Right lobe of liver (tissue), 4 donors: ENCODE results near the genes EXOSC1 and UBTD1.

- PRO-cap, 4 experiments, result no peak in any of the 4 experiments
- RAMPAGE, long total RNA, 2 experiments, result no peak in any of the 2 experiments
These were observed 13.7 kb downstream of the CCNJ start for GRCh38 chr10:96056892-96057612.

DNA sequence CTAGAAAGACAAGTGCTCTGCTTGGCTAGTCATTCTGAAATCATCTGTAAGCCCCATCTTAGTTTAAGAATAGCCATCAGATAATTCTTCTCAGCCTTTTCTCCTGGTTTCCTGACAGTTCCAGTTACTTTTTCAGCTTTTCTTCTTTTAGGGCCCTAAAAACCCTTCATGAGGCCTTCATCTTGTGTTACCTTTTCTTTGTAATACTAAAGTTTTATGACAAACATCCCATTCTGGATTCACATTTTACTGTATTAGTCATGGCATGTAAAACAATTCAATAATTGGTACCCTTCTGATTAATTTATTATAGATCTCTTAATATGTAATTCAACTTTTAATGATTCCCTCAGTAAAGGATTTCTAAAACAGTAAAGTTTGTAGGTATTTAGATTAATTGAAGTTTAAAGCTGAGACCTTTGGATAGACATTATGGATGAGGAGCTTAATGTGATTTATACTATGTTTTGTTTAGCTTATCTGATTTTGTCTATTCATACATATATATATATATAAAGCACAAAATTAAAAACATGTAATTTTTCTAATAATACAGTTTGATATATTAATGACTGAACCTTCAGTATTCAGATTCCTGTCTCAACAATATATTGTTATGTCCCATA, 24.6 kb downstream of the ZNF518A start:
- PRO-cap, 4 experiments, result no peak in any of the 4 experiments
- RAMPAGE, long total RNA, 2 experiments, result no peak in any of the 2 experiments

GRCh38 chr10:96521602-96522480, 8.1 kb upstream of the TLL2 start:
- PRO-cap, 4 experiments, result no peak in any of the 4 experiments
- RAMPAGE, long total RNA, 2 experiments, result no peak in any of the 2 experiments

DNA sequence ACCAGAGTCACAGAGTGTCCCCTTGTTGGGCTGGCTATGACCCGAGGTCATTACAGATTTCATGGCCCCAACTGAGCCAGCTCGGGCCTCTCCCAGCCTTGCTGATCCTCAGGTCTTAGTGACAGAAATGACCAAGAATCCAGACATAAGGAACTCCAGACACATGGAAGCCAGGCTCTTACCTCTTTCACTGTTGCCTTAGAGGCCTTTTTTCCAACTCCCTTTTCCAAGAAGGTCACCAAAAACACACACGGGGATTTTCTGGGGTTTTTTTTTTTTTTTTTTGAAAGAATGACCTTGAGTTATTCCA, 44.0 kb downstream of the PIK3AP1 start:
- PRO-cap, 4 experiments, result peak in 2 of 4 experiments; most common minus-strand start position 200 of the sequence (in 2)
- RAMPAGE, long total RNA, 2 experiments, result no peak in any of the 2 experiments

- PRO-cap, 4 experiments, result peak in 1 of 4 experiments; most common minus-strand start chr10:96721417 (in 1)
- RAMPAGE, long total RNA, 2 experiments, result no peak in any of the 2 experiments
These were observed 998 bp upstream of the PIK3AP1 start for GRCh38 chr10:96721309-96721715.

GRCh38 chr10:96906968-96907706, 75.0 kb downstream of the LCOR start:
- PRO-cap, 4 experiments, result no peak in any of the 4 experiments
- RAMPAGE, long total RNA, 2 experiments, result no peak in any of the 2 experiments

DNA sequence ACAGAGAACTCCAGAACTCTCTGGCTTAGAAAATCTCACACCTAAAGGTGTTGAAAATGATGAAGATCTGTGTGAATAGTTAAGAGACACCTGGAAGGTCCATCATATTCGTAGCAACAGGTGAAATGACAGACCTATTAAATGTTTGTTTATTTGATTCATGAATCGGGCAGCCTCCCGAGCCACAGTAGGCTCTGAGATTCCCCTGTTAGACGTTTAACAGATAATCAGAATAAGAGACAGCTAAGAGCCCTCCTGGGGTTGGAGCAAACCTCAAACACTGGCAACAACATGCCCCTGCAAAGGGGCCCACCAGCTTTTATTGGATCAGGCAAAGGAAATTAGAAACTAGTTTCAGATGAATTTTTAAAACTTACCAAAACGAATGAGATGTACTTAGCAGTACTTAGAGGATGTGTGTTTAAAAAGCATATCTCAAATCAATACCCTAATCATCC, 103.8 kb downstream of the LCOR start:
- PRO-cap, 4 experiments, result no peak in any of the 4 experiments
- RAMPAGE, long total RNA, 2 experiments, result no peak in any of the 2 experiments

DNA sequence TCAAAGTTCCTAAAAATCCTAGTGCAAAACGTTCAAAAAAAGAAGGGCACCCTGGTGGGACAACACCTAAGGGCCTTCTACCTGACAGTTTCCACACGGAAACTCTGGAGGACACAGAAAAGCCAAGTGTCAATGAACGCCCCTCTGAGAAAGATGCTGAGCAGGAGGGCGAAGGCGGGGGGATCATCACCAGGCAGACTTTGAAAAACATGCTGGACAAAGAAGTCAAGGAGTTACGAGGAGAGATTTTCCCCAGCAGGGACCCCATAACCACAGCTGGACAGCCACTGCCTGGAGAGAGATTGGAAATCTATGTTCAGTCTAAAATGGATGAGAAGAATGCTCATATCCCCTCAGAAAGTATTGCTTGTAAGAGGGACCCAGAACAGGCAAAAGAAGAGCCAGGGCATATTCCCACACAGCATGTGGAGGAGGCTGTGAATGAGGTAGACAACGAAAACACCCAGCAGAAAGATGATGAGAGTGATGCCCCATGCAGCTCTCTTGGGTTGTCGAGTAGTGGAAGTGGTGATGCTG, 151.0 kb downstream of the LCOR start:
- PRO-cap, 4 experiments, result no peak in any of the 4 experiments
- RAMPAGE, long total RNA, 2 experiments, result no peak in any of the 2 experiments

DNA sequence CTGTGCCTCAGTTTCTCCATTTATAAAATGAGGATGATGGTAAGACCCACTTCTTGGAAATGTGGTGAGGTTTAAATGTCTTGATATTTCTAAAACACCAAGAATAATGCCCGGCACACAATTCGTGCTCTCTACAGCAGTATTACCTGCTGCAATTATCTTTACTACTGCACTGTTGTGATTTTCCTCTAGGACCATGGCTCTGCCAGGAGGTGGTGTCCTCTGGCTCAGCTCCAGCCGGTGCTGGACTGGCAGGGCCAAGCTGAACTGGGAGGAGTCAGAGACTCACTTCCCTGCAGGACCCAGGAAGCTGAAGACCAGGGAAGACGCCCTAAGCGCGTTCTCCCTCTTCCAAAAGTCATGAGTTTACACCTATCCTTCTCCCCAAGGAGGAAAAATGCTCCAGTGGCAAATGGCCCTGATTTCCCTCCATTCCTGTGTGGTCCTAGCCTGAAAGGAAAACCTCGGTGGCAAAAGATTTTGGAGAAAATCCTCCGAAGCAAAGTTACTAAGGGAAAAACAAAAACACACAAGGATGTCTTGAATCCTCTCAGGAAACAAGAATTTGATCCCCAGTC, 15.4 kb downstream of the SLIT1 start:
- PRO-cap, 4 experiments, result no peak in any of the 4 experiments
- RAMPAGE, long total RNA, 2 experiments, result no peak in any of the 2 experiments

- PRO-cap, 4 experiments, result no peak in any of the 4 experiments
- RAMPAGE, long total RNA, 2 experiments, result no peak in any of the 2 experiments
These were observed 1.6 kb downstream of the ARHGAP19 start for GRCh38 chr10:97290620-97291498.

DNA sequence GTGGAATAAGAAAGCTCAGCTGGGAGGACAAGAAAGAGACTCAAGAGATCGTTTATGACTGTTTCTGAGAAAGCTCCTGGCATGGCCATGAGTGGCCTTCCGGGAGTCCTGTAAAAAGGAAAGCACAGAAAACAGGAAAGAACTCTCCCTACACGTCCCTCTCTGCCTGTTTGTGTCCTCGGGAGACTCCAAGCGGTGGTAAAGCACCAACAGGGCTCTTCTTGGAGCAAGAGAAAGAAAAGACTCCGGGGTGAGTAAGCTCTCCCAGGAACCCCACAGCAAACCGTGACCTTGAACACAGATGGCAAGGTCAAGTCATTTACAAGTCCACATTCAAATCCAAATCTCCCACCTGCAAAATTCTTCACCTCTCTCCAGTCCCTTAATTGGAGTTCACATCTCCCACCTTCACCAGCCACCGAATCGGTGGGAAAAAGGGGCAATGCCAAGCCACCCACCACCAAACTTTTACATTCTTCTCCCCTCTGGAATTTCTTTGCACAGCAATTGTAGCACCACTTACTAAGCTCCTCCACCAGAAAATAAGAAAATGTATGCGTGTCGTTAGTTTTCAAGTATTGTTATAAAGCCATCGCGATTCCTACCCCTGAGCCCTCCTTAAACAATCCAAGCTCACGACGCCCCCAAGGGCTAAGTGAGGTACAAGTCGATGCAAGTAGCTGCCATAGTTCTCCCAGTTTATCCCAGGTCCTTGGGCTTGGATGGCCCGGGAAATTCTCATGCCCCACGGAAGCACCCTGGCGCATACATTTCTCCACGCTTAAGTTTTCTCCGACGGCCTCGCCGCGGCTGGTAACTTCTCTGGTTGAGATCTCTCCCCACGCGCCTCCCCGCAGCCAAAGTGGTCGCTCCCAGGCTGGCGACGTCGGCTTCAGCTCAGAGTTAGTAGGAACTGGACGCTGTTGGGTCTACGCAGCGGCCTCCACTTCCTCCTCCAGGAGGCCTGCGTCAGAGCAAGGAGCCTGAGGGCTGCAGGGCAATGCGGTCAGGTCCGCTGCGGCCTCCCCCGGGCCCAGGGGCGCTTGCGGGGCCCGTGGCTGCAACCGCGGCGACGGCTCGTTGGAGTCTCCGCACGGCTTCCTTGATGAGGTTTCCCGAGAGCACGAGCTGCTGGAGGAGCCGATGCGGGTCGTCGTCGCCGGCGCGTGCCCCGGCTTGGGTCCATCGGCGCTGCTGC, 1.2 kb downstream of the FRAT2 start:
- PRO-cap, 4 experiments, result peak in 4 of 4 experiments; most common plus-strand start position 181 of the sequence (in 3); most common minus-strand start position 112 of the sequence (in 4)
- RAMPAGE, long total RNA, 2 experiments, result no peak in any of the 2 experiments

- PRO-cap, 4 experiments, result peak in 3 of 4 experiments; most common plus-strand start chr10:97354285 (in 1); most common minus-strand start chr10:97354087 (in 3)
- RAMPAGE, long total RNA, 2 experiments, result no peak in any of the 2 experiments
These were observed 19.5 kb upstream of the FRAT2 start for GRCh38 chr10:97353983-97354501.

- PRO-cap, 4 experiments, result no peak in any of the 4 experiments
- RAMPAGE, long total RNA, 2 experiments, result no peak in any of the 2 experiments
These were observed 31.8 kb upstream of the FRAT2 start for GRCh38 chr10:97366414-97366705.

DNA sequence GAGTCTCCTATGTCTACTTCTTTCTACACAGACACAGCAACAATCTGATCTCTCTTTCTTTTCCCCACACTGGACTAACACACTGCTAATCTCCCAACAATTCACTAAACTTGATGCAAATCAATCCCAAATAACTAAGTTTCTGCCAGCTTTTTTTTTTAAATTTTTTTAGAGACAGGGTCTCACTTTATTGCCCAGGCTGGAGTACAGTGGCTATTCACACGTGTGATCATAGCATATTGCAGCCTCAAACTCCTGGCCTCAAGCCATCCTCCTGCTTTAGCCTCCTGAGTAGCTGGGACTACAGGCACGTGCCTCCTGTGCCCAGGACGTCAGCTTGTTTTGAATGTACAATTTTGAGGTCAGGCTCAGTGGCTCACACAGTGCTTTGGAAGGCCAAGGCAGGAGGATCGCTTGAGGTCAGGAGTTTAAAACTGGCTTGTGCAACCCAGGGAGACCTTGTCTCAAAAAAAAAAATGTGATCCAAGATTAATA, 7.9 kb upstream of the PGAM1 start:
- PRO-cap, 4 experiments, result no peak in any of the 4 experiments
- RAMPAGE, long total RNA, 2 experiments, result no peak in any of the 2 experiments

- PRO-cap, 4 experiments, result peak in 4 of 4 experiments; most common plus-strand start chr10:97446177 (in 3); most common minus-strand start chr10:97446011 (in 2)
- RAMPAGE, long total RNA, 2 experiments, result start-site peak on the minus strand in 1 of 2 experiments, at chr10:97445995-97446000 at its widest, 61 reads per replicate
These were observed at the start of gene EXOSC1 for GRCh38 chr10:97445229-97446302. TSS of gene EXOSC1 (minus strand) at chr10:97446006.

DNA sequence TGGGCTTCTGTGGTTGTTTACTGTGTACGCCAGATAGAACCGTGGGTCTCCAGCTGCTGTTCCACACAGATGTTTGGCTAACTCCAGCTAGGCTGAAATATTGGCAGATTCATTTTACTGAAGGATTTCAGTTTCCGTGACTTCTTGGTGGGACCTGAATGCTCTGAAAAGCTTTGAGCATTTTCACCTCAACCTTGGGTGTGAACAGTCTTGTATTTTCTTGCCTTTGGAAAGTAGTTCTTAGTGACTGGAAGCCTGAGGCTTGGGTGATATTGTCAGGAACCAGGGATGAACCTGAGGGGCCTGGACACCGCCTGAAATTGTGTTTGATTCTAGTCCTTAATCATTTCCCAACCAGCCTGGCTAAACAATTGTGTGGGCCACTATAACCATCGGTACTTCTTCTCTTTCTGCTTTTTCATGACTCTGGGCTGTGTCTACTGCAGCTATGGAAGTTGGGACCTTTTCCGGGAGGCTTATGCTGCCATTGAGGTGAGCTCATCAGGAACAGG, 7.3 kb downstream of the ZDHHC16 start:
- PRO-cap, 4 experiments, result no peak in any of the 4 experiments
- RAMPAGE, long total RNA, 2 experiments, result no peak in any of the 2 experiments

- PRO-cap, 4 experiments, result no peak in any of the 4 experiments
- RAMPAGE, long total RNA, 2 experiments, result no peak in any of the 2 experiments
These were observed 10.7 kb downstream of the ZDHHC16 start for GRCh38 chr10:97456527-97457205.

GRCh38 chr10:97498261-97499272, at the start of gene UBTD1:
TSS of gene UBTD1 (plus strand) at chr10:97498924.
- PRO-cap, 4 experiments, result peak in 4 of 4 experiments; most common plus-strand start chr10:97498550 (in 4); most common minus-strand start chr10:97498609 (in 4)
- RAMPAGE, long total RNA, 2 experiments, result start-site peak on the minus strand in 2 of 2 experiments, at chr10:97498383-97498413 at its widest, 19 to 185 reads per replicate

DNA sequence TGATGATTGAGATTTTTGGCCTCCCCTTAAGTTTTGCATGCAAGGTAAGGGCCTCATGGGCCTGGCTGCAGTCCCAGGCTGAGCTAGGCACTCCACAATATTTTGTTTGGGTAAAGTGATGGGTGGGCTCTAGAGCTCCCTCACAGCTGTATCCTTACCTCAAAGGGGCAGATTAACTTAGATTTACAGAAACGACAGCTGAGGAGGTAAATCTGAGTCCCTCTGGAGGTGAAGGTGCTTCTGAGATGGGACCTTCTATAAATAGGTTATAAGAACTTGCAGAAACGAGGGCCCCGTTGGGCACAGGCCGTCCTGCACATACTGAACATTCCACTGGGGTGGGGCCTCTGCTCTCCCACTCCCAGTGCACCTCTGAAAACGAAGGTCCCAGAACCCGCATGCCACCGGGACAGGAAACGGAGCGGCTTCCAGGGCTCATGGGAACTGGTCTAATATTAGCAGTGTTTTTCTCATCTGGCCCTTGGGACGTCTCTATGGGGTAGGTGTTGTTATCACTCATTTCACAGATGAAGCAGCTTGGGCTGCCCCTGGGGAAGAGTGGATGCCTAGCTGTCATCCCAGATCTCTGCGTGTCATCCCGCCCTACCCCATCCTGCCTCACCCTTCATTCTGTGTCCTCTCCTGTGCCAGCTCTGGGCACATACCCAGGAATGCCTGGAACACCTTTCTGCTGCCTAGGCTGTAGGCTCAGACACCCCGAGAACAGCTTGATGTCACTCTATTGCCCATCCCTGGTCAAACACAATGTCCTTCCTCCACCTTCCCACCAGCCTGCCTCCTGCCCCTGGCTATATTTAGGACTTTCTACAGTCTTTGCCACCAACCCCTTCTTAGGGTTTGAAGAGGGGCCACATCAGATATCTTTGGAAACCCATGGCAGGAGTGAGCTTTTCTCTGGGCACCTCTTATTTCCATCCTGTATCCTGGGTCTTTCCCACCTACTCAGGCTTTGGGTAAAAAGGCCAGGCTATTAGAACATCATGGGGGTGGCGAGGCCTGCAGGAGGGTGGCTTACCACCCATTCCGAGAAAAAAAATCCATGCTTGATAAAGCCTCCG, 19.7 kb downstream of the C10orf62 start:
- PRO-cap, 4 experiments, result no peak in any of the 4 experiments
- RAMPAGE, long total RNA, 2 experiments, result no peak in any of the 2 experiments

GRCh38 chr10:97674486-97675066, 12.5 kb downstream of the AVPI1 start:
- PRO-cap, 4 experiments, result no peak in any of the 4 experiments
- RAMPAGE, long total RNA, 2 experiments, result no peak in any of the 2 experiments